NALM6 (cell line): ENCODE measurements around a stretch of chr18.

DNA sequence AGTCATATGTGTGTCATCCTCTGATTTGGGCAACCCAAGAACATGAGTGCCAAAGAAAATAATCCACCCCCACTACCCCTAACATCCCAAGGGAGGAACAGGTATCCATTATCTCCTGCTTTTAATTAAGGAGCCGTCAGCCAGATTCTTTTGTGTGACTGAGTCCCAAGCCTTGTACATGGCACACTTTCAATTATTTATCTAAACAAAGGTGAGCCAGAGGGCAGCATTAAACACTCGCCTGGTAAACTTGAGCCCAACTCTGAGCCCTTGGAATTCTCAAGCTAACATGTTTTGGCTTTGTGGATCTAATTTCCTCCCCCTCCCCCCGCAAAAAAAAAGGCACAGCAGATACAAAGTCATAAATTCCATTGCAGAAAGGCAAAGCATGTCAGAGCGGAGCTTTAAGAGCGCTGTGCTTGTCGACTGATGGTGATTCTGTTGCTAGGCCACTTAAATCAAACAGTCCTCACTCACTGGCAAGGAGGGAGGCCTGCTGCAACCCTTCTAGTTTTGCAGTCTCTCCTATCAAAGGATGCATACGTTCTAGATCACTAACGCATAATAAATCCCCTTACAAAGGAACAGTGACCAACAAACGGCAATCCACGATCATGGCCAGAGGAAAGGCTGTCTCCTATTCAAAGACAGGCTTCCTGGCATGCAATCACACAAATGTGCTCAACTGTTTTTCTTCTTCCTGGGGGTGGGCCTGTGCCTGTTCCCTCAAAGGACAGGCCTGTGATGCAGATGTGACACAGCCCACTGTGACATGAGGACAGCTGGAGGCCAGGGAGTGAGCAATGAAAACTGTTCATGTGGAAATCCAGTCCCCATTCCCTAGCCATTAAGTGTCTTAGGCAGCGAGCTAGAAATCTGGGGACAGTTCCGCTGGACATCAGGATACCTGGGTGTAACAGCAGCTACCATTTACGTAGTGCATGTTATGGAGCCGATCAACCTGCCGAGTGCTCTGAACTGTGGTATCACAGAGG lies 143.6 kb upstream of the LMAN1 start:
- PRO-cap, result no peak

- PRO-cap, result no peak
Measured at GRCh38 chr18:59629710-59630085, 67.5 kb downstream of the CCBE1 start.

DNA sequence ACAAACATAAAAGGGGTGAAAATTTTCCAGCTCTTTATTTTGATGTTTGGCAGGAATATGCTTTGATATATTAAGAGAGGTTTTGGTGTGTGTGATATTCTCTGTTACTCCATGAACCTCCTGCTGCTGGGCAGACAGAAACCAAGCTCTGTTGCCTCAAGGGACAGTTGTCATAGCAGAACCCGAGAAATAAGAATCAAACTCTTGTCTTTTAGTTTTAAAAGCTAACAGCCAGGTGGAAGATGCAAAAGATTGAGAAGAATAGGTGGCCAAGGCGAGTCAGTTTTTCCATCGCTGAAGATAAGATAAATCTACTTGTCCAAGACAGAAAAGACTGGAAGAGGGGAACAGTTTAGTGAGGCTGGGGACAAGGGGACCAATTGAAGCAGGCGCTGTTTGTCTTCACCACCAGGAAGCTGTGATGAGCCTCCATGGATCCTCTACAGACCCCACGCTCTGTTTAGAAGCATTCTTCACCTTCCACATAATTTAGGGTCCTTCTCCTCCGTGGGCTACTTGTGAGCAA lies 23.8 kb downstream of the PMAIP1 start:
- PRO-cap, result bidirectional peak, plus-strand start at position 214 of the sequence, minus-strand start at position 190 of the sequence

DNA sequence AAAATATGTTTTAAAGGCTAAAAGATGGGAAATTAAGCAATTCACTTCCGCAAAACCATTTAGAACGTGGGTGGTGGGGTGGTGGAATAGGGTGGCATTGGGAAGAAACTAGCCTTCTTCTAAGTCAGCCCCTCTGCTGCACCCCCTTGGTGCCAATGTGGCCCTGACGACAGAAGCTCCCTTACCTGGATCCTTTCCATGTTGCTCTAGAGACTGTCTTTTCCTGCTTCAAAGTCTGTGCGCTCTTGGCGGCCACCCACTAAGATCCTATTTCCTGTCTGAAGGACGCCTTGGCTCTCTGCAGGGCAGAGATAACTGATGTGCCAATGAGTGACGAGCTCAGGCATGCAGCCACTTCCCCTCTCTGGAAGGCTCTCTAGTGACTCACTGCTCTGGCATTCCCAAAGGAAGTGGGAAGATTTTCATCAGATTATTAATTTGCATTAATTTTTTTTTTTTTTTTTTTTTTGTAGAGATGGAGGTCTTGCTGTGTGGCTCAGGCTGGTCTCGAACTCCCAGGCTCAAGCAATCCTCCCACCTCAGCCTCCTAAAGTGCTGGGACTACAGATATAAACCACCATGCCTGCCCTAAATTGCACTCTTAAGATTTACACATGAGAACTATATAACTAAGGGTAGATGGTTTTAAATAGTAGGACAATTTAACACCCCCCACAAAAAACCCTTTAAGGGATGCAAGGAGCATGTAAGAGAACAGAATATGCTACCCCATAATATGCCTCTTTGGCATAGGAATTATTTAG lies 273.6 kb downstream of the CDH20 start:
- PRO-cap, result no peak

- PRO-cap, result no peak
Measured at GRCh38 chr18:61743784-61744228, 149.0 kb downstream of the RNF152 start.

DNA sequence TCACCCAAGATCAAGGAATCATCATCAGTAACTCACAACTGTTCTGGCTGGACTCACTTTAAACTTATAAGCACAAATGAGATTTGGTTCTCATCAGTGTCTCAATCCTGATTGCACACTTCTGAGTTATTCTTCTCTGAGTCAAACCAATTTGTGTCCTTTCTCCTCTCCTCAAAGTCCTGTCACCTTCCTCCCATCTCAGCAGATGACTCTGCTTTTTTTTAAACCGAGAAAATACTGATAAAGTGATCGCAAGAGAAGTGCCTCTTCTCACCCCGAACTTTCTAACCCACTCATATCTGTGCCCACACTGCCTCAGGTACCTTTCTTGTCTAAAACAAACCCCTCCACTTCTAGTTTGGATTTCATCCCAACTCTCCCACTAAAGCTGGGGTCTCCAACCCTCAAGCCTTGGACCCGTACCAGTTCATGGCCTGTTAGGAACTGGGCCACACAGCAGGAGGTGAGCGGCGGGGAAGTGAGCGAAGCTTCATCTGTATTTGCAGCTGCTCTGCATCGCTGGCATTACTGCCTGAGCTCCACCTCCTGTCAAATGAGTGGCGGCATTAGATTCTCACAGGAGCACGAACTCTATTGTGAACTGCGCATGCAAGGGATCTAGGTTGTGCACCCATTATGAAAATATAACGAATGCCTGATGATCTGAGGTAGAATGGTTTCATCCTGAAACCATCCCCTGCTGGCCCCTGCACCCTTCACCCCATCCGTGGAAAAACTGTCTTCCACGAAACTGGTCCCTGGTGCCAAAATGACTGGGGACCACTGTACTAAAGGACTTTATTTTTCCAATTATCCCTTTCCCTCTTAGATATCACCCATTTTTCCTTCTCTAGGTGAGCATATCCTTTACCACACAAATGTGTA lies 130.3 kb downstream of the PIGN start:
- PRO-cap, result no peak

- PRO-cap, result no peak
Measured at GRCh38 chr18:62146779-62147209, 40.1 kb downstream of the PIGN start.

GRCh38 chr18:62188110-62188381 lies 991 bp downstream of the RELCH start:
- PRO-cap, result unidirectional peak, minus-strand start at chr18:62188232

- PRO-cap, result no peak
Measured at GRCh38 chr18:62300535-62301063, 24.5 kb upstream of the TNFRSF11A start.

DNA sequence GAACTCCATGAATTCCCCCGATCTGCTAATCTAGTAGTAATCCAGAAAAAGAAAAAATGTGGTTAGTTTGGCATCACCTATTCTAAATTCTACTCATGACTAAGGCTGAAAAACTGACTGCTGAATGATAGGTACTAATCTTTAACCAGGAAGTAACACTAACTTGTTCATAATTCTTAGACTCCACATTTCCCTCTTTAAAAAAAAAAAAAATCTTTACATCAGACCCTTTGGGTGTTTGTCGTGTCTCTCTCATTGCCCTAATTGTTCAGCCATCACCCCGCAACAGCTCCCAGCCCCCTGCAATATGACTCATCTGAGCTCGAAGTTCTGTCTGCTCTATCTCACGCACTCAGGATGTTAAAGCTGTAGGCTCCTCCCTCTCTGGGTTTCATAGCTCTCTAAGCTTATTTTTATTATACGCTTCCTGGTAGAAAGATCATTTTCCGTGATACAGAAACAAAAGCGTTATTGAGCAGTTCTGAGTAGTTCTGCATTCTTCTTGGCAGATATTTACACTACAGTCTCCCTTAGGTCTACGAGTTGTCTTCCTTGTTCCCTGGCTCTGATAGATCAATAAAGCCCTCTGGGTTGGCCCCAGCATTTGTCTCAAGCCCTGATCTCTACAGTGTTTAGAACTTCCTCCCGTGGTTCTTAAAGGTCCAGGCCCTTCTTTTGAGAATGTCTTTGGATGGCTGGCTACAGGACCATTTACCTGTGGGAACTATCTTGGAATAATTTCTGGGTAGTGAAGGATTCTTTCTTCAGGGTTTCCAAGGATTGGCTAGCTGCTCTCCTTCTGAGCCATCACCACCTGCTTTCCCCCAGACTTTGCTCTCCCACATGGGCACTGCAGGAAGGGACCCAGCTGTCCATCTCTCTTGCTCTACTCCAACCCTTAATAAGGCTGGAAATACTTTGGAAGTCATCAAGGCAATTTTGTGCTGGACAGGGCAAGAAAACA lies 95.7 kb downstream of the TNFRSF11A start:
- PRO-cap, result no peak

GRCh38 chr18:62584156-62584488 lies 61.3 kb downstream of the ZCCHC2 start:
- PRO-cap, result bidirectional peak, plus-strand start at chr18:62584589, minus-strand start at chr18:62584363

GRCh38 chr18:62785031-62785673 lies 69.8 kb downstream of the PHLPP1 start:
- PRO-cap, result no peak

- PRO-cap, result no peak
Measured at GRCh38 chr18:62982639-62982838, 267.2 kb downstream of the PHLPP1 start.

GRCh38 chr18:62991793-62992427 lies 276.6 kb downstream of the PHLPP1 start:
- PRO-cap, result no peak

- PRO-cap, result no peak
Measured at GRCh38 chr18:63182319-63182645, 137.3 kb downstream of the BCL2 start.

DNA sequence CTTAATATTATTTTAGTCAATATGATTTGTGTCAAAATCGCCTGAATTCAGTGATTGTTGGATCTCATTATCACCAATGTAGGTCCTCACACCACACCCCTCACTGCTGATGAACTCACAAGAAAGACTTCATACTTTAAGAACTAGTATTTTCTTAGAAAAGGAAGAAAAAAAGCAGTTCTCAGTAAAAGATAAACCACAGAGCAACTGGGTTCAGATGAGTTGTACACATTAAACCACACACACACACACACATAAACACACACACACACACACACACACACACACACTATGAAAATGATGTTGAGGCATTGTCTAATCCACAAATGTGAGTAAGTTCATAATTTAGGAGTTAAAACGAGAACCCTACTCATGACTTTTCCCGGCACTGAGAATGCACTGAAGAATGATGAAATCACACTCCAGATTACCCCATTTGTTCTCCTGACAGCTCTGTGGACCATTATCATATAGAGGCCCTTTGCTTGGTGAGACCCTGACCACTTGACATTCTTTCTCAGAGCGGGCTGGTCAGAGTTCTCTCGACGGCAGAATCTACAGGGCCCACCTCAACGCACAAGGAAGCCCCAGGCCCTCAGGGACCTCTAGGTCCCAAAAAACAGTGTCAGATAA lies 106.2 kb downstream of the BCL2 start:
- PRO-cap, result bidirectional peak, plus-strand start at position 435 of the sequence, minus-strand start at position 411 of the sequence

GRCh38 chr18:63225973-63226447 lies 93.6 kb downstream of the BCL2 start:
- PRO-cap, result no peak

DNA sequence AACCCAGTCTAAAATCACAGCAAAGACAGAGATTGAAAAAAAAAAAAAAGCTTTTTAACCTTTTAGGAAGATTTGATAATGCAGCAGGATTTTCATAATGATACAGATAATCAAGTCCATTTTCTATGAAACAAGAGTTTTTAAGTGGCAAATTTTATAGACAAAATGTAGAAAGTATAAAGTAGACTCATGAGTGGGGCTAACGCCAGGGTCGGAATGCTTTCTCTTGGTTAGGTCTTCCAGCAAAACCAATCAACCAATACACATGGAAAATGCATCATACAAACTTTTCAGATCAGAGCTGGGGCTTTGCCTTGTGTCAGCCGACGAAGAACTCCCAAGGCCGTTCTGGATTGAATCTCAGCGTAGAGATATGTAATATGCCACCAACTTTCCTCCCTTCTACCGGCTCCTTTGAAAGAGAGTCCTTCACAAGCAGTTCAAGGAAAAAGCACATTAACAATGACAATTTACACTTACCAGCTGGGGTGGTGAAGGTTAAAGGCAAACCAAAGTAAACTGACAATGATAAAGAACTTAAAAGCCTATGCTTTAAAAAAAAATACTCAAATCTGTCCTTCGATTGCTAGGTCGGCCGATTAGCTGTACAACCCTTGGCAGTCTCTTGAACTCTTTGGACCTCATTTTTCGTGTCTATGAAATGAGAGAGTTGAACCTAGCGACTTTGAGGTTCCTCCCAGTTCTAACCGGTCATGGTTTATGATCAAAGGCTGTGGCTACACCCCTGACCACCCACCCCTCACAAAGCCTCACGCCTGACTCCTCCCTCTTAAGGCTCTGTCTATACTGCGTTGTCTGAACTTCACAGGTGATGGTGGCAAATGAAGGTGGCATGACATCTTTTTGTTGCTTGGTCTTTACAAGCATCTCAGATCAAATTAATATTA lies 46.3 kb downstream of the BCL2 start:
- PRO-cap, result no peak

- PRO-cap, result no peak
Measured at GRCh38 chr18:63318418-63319263, 928 bp downstream of the BCL2 start.

GRCh38 chr18:63422554-63423324 lies 463 bp upstream of the VPS4B start:
- PRO-cap, result bidirectional peak, plus-strand start at chr18:63422710, minus-strand start at chr18:63422447; bidirectional peak, plus-strand start at chr18:63422897, minus-strand start at chr18:63422917